ENCODE results near the gene AP4E1.

- PRO-cap, 2 experiments, result no peak in any of the 2 experiments
Measured at GRCh38 chr15:49331767-49332634, 91.0 kb upstream of the FGF7 start.

- PRO-cap, 2 experiments, result no peak in any of the 2 experiments
Measured at GRCh38 chr15:49421813-49422571, 1.1 kb upstream of the FGF7 start.

- PRO-cap, 2 experiments, result no peak in any of the 2 experiments
Measured at GRCh38 chr15:49468579-49468970, 45.5 kb downstream of the FGF7 start.

DNA sequence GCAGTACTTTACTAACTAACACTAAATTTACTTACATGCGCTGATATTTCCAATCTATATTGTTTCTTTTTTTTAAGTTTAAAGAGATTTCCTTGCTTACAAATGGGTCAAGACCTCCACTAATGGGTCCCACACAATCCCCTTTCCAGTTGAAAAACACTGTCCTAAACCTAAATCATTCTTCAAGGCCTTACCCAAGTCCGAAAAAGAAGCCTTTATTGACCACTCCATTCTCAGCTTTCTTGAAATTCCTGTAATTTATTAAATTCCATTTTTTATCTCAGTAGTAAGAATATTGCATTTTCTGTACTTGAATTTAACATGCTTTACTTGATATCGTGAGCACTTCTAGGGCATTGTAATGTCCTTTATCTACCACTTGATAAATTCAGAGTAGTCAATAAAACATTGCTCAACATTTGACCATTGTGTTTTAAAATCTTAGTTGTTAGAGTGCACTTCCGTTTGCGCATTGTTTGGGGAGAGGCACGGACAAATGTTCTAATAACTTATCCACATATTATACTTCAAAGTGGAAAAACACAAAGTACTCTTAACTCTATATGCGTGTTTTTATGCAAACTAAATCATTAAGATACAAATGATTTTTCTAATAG is 570 bp downstream of the FAM227B start:
- PRO-cap, 2 experiments, result peak in 1 of 2 experiments; most common plus-strand start position 464 of the sequence (in 1)

GRCh38 chr15:49621636-49622481 is 1.0 kb downstream of the DTWD1 start:
- PRO-cap, 2 experiments, result no peak in any of the 2 experiments

- PRO-cap, 2 experiments, result no peak in any of the 2 experiments
Measured at GRCh38 chr15:49876169-49877049, 242.6 kb downstream of the ATP8B4 start.

GRCh38 chr15:50100625-50100893 is 18.5 kb downstream of the ATP8B4 start:
- PRO-cap, 2 experiments, result no peak in any of the 2 experiments

- PRO-cap, 2 experiments, result no peak in any of the 2 experiments
Measured at GRCh38 chr15:50107574-50108024, 11.4 kb downstream of the ATP8B4 start.

GRCh38 chr15:50114203-50114803 is 4.7 kb downstream of the ATP8B4 start:
- PRO-cap, 2 experiments, result no peak in any of the 2 experiments

DNA sequence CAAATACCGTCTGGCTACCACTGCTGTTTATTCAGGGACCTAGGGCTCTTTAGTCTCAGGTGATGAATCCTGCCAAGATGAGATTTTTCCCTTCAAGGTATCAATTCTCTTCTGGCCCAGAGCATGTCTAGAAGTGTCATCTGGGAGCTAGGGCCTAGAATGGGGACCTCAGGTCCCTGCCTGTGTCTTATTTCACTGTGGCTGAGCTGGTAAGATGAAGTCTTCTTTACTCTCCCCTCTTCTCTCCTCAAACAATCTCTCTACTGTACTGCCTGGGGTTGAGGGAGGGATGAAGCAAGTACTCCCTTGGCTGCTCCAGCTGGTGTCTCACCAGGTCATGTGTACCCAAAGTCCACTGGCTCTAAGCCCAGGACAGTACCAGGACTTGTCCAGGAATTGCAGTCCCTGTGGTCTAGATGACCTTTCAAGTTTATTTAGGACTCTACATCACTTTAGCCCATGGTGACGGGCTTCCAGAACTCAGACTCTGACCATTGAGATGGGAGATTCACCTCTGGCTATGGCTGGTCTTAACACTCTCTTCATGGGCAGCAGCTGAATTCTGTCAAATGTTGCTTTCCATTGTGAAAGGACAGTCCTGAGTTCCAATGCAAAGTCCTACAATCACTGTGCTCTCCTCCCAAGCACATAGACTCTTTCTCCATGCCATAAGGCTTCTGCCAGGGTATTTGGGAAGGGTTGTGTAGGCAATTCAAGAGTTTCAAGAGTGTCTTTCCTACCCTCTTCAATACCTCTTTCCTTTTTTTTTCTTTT is 17.5 kb upstream of the SLC27A2 start:
- PRO-cap, 2 experiments, result no peak in any of the 2 experiments

DNA sequence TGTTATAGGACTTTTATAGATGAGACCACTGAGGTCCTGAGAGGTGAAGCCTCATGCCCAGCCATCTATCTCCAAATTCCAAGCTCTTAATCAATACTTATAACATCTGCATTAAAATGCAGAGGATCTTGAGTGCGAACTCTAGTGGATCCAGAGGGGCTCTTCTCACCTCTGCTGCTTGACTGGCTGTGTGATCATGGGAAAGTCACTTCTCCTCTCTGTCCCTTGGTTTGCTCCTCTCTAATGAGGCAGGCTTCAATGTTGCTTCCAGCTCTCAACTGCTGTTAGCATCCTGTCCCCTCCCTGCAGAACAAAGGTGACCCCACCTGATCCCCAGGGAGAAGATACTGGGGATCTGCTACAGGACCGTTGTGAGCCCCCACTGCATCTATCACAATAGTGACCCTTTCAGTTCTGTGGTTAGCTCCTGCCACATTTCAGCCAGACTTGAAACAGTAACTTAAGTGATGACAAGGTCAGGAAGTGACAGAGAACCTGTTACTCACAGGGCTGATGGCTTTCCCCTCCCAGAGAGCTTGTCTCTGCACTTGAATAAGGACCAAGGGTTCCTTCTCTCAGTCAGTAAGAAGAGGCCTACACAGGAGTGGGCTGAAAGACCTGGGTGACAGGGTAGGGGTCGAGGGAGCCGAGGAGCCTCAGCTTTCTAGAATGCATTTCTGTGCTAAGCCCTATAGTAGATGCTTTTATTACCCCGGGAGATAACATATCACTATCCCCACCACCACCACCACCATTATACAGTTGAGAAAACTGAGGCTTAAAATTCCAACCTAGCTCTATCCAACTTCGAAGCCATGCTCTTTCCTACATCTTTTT is 1.4 kb downstream of the SLC27A2 start:
- PRO-cap, 2 experiments, result no peak in any of the 2 experiments

DNA sequence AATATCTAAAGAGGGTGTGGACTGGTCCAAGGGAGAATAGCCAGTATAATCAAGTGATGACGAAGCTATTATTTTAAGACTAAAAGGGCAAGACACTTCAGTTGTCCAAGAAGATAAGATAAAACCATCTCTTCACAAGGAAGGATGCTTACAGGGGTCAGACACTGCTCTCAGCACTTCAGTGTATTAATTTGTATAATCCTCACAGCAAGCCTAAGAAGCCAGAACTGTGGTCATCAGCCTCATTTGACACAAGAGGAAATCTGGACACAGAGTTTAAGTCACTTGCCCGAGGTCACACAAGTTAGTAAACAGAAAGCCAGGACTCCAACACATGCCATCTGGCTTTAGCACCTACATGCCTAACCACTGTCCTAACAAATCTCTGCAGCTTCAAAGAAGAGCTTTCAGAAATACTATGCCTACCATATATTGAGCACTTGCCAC is 14.6 kb downstream of the HDC start:
- PRO-cap, 2 experiments, result no peak in any of the 2 experiments

DNA sequence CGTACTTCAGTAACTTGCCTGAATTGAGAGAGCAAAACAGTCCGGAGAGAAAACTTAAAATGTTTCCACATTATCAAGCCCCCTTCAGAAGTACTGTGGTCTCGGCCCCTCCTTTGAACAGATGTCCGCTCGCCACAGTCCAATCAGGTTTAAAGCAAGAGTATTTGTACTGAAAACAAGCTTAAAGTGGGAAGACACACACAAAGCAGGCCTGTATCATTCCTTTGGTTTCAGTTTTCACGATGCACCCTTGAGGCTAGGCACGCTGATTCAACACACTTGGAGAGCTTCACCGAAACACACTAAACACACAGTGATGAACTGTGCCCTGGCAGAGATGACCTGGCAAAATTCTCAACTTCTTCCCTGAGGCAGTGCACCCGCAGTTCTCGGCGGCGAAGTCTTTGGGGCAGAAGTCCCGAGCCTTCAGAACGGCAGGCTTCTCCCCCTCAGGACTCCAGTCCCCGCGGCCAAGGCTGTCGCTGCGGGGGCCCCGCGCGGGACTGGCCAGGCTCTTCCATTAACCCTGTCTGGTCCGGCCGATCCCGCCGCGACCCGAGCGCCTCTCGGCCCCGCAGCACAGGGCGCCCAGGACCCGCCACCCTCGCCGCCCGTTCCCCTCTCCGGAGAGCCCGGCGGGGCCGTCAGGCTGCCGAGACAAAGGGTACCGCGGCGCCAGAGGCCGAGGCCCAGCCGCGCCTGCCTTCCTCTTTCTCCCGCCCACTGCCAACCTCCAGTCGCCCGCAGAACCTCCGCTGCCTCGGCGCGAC is 953 bp downstream of the GABPB1 start:
- PRO-cap, 2 experiments, result peak in 2 of 2 experiments; most common plus-strand start position 385 of the sequence (in 2); most common minus-strand start position 725 of the sequence (in 2)

GRCh38 chr15:50481400-50482256 is 57.4 kb downstream of the USP8 start:
- PRO-cap, 2 experiments, result no peak in any of the 2 experiments

- PRO-cap, 2 experiments, result no peak in any of the 2 experiments
Measured at GRCh38 chr15:50677007-50677479, 9.6 kb downstream of the TRPM7 start.

- PRO-cap, 2 experiments, result no peak in any of the 2 experiments
Measured at GRCh38 chr15:50720523-50720885, 33.9 kb upstream of the TRPM7 start.

DNA sequence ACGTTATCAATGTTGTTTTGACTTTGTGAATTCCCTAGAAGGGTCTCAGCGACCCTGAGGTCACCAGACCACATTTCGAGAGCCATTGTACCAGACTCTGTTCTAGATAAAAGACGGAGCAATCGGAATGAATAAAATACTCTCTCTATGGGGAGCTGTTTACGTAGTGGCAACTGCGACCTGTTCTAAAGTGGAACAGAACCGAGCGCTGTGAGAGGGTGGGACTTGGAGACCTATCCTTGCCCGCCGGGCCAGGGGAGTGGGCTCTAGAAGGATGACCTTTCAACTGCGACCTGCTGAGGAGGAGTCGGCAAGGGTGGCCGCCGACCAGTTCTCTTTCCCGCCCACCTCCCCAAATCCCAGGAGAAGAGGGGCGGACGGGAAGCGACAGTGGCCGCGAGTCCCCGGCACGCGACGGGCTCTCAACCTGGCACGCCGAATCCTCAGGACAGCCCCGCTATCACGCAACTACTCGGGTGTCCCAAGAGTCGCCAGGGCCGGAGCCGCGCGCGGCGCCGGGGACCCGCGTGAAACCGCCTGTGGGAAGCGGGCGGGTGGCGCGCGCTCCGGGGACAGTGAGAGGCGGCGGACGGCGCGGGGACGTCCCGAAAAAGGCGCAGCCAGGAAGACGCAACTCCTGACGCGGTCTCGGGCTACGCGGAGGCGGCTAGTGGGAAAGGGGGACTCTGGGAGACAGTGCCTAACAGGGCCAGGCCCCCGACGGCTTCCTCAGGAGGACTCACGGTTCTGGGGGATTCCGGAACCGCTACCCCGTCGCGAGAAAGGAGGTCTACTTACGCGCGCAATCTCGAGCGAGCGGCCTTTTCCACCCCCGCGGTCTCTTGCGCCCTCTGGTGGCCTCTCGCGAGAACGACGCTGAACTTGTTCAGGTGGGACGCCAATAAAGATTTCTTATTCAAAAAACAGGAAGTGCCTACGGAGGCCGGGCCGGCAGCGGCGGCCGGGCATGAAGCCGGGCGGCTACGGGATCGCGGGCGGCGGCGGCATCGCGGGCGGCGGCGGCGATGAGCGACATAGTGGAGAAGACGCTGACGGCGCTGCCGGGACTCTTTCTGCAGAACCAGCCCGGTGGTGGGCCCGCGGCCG is at the start of gene AP4E1:
Gene AP4E1 (plus strand): TSS at position 930 of the 1,107 bp plus-strand sequence.
- PRO-cap, 2 experiments, result peak in 2 of 2 experiments; most common plus-strand start position 188 of the sequence (in 2); most common minus-strand start position 187 of the sequence (in 2)

DNA sequence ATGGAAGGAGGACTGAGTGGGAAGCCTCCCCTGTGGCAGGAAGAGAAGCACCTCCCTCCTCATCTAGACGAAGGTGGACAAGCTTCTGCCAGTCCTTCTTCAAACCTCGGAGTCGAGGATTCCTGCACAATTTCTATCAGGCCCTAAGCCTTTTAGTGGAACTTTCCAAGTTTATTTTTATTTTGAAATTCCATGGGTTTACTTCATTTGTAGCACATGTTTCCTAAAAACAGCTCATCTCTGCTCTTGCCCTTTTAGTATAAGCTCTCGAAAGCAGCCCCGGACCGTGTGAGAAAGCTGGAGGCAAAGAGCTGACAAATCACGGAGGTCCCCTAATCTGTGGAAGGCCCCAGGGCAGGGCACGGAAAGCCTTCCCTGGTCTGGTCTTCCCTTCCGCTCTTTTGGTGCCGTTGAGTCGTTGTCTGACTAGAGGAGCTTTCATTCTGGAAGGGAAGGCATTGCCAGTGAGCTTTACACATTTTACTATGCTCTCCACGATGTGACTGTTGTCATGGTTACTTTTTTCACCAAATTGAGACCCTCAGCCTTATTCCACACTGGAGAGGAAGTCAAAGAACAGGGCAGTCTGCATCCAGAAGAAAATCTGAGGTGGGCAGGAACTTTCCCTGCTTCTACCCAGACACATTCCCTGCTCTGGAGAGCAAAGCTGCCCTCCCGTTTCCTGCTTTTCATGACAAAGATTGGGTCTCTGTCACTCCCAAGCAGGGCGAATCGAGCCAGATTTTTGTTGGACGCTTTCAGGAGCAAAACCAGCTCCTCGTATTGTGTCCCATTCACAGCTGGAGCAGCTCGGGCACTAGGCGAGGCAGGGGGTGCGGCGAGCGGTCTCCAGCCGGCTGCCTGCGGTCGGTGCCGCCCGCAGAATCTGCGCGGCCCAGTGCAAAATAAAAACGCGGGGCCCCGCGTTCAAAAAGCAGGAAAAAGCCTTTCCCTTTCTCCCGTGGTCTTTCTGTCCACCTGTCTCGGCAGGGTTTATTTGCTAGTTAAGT is 71.7 kb downstream of the CYP19A1 start:
- PRO-cap, 2 experiments, result no peak in any of the 2 experiments

- PRO-cap, 2 experiments, result no peak in any of the 2 experiments
Measured at GRCh38 chr15:51342164-51342618, 736 bp downstream of the GLDN start.

GRCh38 chr15:51621589-51622261 is 846 bp downstream of the DMXL2 start:
- PRO-cap, 2 experiments, result no peak in any of the 2 experiments